CMK (cell line): ENCODE measurements around the genes ATP5MJ, RD3L and SIVA1.

DNA sequence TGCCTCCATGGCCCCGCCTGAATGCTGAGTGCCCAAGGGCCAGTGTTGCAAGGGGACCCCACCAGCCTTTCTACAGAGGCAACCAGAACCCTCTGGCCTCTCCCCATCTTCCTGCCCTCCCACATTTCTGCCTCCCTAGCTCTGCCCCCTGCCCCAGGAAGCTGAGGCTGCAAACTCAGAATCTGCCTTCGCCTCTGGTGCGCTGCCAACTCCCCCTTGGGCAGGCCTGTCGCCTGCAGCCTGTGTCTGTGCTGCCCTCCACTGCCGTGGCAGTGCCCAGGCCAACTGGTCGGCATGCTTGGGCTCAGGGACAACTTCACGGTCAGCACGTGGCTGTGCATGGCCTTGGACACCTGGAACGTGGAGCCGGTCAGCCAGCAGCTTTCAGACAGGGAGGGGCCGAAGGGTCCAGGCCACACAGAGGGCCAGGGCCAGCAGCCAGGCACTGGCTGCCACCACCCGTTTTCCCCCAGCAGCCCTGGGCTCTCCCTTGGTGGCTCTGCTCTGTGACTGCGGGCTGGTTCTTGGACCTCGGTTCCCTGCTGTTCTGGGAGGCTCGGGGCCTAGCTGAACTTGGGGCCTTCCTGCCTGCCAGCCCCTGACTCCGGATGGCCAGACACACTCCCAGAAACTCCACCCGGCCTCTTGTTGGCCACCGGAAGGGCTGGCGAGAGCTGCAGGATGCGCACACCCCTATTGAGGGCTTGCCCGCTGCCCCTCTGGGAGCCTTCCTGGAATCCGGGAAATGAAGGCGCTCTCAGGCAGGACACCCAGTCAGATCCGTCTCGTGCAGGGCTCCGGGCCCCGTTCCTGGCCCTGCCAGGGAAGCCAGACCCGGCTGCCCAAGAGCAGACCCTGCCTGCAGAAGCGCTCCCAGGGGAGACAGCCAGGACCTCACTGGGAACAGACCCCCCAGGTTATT lies 34.1 kb upstream of the PPP1R13B start:
- RRBS = 98% methylated on average over 9 of the region's 29 CpGs

- RRBS = 91% methylated on average over 4 of the region's 26 CpGs
These were observed 29.9 kb downstream of the ATP5MJ start for GRCh38 chr14:103891136-103892111.

GRCh38 chr14:103908408-103909018 lies 12.8 kb downstream of the ATP5MJ start:
- RRBS = no CpG with 5 or more reads among the region's 8 CpGs

- RRBS = 1% methylated on average over 9 of the region's 62 CpGs
These were observed at the start of gene ATP5MJ for GRCh38 chr14:103920772-103921907. Gene ATP5MJ, minus strand, starts transcription at chr14:103921529.

GRCh38 chr14:103942258-103942887 lies at the start of gene RD3L:
Gene RD3L, minus strand, starts transcription at chr14:103942529.
- RRBS = no CpG with 5 or more reads among the region's 9 CpGs

DNA sequence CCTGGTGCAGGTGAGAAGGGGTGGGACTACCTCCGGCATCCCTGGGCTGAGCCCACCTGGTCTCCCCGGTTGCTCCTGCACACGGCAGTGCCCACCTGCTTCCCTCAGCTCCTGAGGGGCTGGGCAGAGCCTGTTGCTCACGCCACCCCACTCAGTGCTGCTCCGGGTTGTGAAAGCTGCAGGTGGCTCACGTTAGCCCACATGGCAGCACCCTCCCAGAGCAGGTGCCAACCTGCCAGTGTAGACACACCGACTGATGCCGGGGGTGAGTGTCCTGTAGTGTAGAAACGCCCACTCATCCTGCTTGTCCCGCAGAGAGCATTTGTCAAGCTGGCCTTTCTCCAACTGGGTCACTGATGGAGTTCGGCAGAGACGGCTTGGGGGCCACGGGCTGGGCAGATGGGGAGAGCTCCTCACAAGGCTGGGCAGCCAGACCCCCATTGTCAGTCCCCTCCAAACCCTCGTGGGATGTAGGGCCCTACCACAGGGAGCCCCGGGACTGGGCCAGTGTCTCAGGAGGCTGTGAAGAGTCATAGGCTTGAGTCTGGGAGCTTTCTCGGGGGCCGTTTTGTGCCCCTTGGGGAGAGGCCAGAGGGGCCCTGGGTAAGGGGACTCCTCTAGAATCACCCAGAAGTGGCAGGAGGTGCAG lies 24.3 kb upstream of the KIF26A start:
- RRBS = 53% methylated on average over 8 of the region's 17 CpGs

GRCh38 chr14:104354146-104354842 lies 215.9 kb downstream of the KIF26A start:
- RRBS = no CpG with 5 or more reads among the region's 15 CpGs

DNA sequence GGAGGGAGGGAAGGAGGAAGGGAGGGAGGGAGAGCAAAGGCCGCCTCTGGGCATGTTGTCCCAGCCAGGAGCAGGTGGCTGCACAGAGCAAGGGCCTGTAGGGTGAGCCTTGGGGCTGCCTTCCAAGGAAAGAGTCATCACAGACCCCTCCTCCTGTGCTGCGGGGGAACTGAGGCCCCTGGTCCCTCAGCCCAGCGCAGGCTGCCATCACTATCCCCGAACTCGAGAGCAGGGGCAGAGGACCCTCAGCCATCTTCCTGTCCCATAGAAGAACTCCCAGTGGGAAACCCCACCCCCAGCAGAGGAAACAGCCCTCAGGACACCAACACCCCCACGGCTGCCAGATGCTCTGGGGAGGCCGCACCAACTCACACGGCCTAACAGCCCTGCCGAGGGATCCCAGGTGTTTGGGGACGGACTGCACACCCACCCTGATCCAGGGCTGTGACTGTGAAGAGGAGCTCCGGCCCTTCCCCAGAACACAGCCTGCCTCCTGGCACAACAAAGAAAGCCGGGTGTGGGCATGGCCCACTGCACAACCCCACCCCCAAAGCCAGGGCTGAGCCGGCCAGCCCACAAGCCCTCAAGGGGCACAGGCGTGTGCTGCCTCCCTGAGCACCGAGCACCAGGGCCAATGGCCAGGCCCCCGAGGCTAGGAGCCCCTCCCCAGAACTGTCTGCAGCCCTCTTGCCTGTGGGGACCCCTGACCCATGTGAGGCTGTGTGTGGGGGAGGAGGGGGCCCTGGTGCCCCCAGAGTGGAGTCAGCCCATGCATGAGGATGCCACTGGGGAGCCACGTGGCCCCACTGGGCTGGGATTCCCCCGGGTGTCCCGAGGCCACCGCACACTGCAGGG lies 16.3 kb upstream of the C14orf180 start:
- RRBS = 21% methylated on average over 3 of the region's 20 CpGs

DNA sequence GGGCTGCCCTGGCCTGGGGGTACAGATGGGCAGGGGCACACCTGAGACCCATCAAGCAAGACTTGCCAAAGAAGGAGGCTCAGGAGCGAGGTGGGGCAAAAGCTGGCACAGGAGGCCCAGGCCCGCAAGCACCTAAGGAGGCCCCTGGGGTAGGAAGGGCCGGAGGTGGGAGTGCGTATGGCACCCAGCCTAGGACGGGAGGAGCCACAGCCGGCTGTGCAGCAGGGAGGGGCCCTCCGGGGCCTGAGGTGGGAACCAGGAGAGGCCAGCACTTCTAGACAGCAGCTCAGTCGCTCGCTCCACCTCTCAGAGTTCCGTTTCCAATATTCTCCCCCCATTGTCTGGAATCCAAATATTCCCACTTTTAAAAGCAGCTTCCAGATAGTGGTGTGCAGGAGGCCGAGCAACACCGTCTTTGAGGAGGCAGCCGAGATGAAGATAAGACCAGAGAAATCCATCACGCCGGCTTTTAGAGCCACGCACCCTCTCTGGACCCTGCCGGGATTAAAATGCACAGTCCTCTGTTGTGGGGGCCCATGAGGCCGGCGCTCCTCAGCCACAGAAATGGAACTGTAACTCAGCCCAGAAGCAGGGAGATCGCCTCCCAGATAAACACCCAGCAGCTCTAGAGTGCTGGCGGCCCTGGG lies 12.1 kb upstream of the C14orf180 start:
- RRBS = 11% methylated on average over 5 of the region's 21 CpGs

DNA sequence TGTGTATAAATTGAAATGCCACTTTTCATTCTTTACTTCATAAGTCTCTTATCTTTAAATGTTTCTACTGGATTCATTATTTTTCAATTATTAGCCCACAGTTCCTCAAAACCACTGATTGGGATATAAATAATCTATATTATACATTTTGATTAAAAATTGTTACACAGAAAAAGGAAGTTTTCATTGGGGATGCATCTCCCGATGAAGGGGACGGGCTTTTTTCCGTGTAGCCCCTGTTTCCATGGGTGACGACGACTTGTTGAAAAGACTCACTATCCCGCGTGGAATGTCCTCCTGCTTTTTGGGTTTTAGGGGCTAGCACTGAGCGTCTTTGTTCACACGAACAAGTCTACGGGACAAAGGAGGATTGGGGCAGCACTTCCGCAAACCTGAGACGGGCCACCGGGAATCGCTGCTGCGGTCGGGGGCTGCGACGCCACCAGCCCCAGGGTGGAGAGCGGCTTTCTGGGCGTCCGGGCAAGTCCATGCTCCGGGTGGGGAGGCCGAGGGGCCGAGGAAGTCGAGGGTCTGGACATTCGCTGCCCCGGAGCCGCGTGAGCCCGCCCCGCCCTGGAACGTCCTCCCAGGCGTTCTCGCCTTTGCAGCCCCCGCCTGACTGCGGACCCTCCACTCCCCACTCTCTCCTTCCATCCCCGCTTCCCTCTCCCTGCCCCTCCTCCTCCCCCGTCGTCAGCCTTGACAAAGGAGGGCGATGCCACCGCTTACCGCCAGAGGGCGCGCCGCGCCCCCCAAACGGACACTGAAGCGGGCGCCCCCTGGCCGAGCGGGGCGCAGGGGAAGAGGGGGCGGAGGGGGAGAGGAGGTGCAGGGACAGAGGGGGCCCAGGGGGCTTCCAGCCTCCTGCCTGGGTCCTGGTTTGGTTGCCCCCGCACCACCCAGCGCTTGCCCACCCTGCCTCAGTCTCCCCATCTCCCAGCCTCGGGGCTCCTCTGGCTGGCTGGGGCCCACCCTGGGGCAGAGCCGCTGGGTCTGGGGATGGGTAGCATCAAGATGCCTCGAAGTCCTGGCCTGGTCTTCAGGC lies 39.3 kb upstream of the INF2 start:
- RRBS = 18% methylated on average over 15 of the region's 58 CpGs

DNA sequence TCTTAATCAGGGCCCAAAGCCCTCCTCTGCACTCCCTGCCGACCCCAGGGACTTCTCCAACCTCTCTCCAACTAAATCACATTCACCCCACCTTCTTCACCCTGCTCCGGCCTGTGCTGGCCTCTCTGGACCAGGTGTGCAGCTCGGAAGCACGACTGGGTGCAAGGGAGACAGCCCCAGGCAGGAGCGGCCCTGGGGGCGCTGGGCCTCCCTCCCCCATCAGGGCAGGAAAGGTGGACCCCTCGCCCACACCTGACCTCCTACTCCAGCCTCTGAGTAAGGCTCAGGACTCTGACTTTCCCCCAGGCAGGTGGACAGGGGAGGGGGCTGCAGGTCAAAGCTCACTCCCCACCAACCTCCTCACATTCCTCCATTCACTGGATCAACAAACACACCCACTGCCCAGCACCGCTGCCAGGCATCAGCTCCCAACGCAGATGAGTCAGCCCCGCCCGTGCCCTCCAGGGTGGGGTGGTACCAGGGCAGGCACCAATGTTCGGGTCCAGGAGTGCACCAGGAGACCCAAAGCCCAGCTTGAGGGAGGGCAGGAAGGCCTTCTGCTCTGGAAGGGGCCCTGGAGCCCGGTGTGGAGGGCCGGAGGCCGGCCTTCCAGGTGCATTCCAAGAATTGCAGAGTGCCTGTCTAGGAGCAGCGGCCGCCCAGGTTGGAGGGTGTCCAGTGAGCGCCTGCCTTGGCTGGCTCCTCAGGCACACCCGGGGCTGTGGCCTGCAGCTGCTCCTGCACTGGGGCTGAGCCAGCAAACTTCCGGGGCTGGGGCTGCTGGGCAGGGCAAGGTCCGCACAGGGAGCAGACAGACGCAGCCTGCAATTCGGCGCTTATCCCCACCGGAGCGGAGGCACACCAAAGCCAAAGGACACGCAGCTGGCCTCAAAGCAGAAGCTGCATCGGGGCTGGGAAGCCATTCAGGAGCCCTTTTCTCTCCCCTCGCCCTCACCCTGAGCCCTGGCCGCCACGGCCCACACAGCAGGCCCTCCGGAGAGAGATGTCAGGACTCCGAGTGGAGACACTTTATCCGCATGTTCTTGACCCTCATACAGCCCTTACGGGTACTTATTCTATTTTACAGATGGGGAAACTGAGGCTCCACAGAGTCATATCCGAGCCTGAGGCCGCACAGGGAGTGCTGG lies 1.5 kb upstream of the INF2 start:
- RRBS = 80% methylated on average over 7 of the region's 37 CpGs

GRCh38 chr14:104752411-104753383 lies at the start of gene SIVA1:
Gene SIVA1, plus strand, starts transcription at chr14:104753147.
- RRBS = 1% methylated on average over 1 of the region's 108 CpGs

GRCh38 chr14:104767076-104767971 lies 14.4 kb downstream of the SIVA1 start:
- RRBS = no CpG with 5 or more reads among the region's 19 CpGs

DNA sequence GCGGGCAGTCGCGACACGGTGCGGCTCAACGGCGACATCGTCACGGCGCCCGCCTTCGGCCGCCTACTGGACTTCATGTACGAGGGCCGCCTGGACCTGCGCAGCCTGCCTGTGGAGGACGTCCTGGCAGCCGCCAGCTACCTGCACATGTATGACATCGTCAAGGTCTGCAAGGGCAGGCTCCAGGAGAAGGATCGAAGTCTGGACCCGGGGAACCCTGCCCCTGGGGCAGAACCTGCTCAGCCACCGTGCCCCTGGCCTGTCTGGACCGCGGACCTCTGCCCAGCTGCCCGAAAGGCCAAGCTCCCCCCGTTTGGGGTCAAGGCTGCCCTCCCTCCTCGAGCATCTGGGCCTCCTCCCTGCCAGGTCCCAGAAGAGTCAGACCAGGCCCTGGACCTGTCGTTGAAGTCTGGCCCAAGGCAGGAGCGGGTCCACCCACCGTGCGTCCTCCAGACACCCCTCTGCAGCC lies 502 bp downstream of the ZBTB42 start:
- RRBS = no CpG with 5 or more reads among the region's 31 CpGs

- RRBS = no CpG with 5 or more reads among the region's 4 CpGs
These were observed 13.4 kb downstream of the ZBTB42 start for GRCh38 chr14:104814272-104814705.

DNA sequence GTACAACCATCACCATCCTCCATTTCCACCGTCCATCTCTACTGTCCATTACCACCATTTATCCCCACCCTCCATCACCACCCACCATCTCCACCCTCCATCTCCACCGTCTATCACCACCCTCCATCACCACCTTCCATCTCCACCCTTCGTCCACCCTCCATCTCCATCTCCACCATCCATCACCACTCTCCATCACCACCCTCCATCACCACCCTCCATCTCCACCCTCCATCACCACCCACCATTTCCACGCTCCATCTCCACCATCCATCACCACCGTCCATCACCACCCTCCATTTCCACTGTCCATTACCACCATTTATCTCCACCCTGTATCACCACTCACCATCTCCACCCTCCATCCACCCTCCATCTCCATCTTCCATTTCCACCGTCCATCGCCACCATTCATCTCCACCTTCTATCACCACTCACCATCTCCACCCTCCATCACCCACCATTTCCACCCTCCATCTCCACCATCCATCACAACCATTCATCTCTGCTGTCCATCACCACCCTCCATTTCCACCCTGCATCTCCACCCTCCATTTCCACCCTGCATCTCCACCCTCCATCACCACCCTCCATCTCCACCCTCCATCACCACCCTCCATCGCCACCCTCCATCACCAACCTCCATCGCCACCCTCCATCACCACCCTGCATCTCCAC lies 6.2 kb upstream of the CEP170B start:
- RRBS = no CpG with 5 or more reads among the region's 9 CpGs

DNA sequence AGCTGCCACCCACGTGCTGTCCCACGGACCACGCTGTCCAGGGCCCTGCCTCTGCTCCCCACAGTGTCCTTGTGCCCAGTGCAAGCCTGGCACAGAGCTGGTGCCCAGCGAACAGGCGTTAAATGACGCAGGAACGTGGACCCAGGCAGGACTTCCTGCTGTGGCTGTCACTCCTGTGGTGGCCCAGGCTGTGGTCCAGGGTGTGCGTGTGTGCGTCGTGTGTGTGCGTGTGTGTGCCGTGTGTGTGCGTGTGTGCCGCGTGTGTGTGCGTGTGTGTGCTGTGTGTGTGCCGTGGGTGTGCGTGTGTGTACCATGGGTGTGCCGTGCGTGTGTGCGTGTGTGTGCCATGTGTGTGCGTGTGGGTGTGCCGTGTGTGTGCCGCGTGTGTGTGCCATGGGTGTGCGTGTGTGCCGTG lies 6.8 kb downstream of the CEP170B start:
- RRBS = no CpG with 5 or more reads among the region's 27 CpGs

- RRBS = 44% methylated on average over 3 of the region's 18 CpGs
These were observed 7.8 kb downstream of the AHNAK2 start for GRCh38 chr14:104970202-104970879.

GRCh38 chr14:105019152-105019571 lies 1.7 kb downstream of the CDCA4 start:
- RRBS = no CpG with 5 or more reads among the region's 12 CpGs

- RRBS = no CpG with 5 or more reads among the region's 9 CpGs
These were observed 6.1 kb downstream of the GPR132 start for GRCh38 chr14:105059143-105059564.